Measurements from ENCODE around the gene BEND6.

- RRBS = no CpG with 5 or more reads among the region's 2 CpGs
Measured at GRCh38 chr6:56550327-56550717, 302.9 kb upstream of the COL21A1 start.

GRCh38 chr6:56561122-56561770 is 313.9 kb upstream of the COL21A1 start:
- RRBS = no CpG with 5 or more reads among the region's 2 CpGs

- RRBS = 3% methylated on average over 49 of the region's 142 CpGs
Measured at GRCh38 chr6:56954458-56955633, at the start of gene BEND6. Gene BEND6 (plus strand): TSS chr6:56955107.

- RRBS = no CpG with 5 or more reads among the region's 1 CpG
Measured at GRCh38 chr6:57224875-57225240, 2.8 kb upstream of the RAB23 start.

- RRBS = no CpG with 5 or more reads among the region's 22 CpGs
Measured at GRCh38 chr6:62286294-62286985, 415 bp upstream of the KHDRBS2 start.

GRCh38 chr6:63306559-63306999 is 13.2 kb downstream of the LGSN start:
- RRBS = no CpG with 5 or more reads among the region's 5 CpGs

GRCh38 chr6:63560940-63561220 is 11.4 kb upstream of the PTP4A1 start:
- RRBS = no CpG with 5 or more reads among the region's 1 CpG

DNA sequence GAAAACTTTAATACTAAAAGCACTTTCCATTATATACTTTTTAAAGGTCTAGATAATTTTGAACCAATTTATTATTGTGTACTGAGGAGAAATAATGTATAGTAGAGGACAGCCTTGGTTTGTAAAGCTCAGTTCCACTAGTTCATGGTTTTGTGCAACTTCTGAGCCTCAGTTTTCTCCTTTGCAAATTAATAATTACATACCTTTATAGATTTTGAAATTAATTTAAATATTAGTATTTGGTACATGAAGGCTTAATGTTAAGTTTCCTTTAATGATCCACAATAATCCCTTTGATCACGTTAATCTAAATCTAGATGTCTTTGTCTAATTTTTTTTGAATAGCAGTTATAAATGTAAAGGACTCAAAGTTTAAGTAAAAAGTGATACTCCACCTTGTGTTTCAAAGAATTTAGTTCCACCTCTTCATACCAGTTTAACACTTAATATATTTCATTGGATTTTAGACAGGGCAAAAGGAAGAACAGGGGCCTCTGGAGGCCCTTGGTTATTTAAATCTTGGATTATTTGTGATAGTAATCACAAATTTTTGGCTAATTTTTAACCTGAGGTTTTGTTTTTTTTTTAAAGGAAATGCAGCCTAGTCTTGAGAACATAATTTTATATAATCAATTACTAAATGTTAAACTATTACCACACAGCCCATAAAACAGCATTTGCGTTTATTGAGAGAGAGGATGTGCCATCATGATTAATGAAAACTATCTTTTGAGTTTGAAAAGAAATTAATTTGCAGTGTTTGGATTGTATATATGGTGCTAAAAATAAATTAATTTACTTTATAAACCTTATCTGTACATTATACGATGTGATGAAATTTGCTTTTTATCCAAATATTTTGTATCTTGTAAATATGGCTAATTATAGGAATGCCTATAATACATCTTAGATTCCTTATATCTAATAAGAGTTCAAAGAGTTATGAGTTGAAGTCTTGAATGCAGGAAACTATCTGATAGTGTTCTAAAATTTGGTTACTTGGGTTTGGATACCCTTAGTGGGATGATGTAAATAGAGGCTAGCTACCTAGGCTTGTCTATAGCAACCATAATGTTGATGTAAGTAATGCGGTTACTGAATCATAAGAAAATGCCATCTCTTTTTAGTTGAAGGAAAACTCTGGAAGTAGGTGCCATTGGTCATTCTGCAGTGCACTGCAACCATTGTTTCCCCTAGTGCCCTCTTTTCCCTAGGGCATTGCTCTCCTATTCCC is 9.8 kb downstream of the PTP4A1 start:
- RRBS = no CpG with 5 or more reads among the region's 4 CpGs

GRCh38 chr6:63597942-63598539 is 25.8 kb downstream of the PTP4A1 start:
- RRBS = no CpG with 5 or more reads among the region's 14 CpGs

DNA sequence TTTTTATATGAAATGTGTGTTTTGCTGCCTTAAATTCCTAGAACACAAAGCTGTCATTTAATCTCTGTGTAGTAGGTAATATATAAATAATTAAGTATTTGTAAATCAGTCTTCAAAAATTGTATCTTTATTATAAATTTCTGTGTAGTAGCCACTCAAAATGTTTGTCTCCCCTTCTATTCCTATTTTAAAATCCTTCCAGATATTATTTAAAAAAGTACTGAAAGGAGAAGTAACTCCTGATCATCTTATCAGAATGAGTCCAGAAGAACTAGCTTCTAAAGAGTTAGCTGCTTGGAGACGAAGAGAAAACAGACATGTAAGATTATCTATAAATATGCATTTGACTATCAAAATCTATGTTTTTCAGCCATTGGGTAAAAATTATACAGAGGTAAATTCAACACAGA is 64.6 kb downstream of the PHF3 start:
- RRBS = no CpG with 5 or more reads among the region's 1 CpG

- RRBS = no CpG with 5 or more reads among the region's 6 CpGs
Measured at GRCh38 chr6:63805448-63806129, 170.0 kb downstream of the PHF3 start.

DNA sequence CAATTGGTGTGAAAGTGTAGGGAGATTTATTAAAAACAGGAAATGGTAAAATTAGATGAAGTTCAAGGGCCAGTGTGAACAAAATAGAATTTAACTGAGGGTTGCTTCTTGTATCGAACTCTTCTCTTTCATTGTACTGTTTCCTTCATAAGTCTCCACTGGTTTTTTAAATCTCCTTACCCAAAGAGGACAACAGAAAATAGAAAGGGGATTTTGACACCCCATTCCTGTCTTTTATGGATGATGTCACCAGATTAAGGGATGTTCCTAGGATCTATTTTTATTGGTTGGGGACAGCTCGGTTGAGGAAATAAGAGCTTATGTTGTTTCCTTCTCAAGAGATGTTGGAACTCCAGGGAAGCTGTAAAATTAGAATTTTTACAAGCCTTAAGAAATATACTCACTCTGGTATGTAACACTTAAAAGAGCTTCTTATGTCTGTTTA is 171.4 kb downstream of the PHF3 start:
- RRBS = no CpG with 5 or more reads among the region's 2 CpGs

DNA sequence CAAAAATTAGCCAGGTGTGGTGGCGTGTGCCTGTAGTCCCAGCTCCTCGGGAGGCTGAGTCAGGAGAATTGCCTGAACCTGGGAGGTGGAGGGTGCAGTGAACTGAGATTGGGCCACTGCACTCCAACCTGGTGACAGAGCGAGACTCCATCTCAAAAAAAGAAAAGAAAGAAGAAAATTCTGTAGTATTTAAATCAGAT is 622.0 kb upstream of the EYS start:
- RRBS = no CpG with 5 or more reads among the region's 3 CpGs

DNA sequence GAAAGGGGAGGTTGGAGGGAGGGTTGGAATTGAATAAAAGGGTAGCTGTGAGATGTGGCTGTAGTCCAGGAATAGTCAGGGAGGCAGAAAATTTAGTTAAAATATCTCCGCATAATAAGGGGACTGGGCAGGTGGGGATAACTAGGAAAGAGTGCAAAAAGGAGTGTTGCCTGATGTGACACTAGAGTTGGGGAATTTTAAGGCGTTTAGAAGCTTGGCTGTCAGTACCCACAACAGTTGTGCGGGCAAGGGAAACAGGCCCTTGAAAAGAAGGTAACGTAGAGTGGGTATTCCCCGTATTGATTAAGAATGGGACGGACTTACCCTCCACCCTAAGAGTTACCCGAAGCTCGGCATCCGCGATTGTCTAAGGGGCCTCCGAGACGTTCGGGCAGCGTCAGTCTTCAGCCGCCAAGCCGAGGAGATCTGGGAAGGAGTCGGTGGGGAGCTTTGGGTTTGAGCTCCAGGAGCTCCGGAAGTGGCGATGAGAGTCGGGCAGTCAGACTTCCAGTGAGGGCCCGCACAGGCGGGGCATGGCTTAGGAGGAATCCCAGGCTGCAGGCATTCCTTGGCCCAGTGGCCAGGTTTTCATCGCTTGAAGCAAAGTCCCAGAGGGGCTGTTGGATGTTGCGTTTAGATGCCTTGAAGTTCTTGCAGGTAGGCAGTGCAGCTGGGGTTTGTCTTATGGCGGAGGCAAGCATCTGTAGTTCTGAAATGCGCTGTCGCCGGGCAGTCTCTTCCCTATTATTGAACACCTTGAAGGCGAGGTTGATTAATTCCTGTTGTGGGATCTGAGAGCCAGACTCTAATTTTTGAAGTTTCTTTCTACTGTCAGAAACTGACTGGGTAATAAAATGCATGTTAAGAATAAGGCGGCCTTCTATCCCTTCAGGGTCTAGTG is 748.2 kb upstream of the ADGRB3 start:
- RRBS = no CpG with 5 or more reads among the region's 30 CpGs

DNA sequence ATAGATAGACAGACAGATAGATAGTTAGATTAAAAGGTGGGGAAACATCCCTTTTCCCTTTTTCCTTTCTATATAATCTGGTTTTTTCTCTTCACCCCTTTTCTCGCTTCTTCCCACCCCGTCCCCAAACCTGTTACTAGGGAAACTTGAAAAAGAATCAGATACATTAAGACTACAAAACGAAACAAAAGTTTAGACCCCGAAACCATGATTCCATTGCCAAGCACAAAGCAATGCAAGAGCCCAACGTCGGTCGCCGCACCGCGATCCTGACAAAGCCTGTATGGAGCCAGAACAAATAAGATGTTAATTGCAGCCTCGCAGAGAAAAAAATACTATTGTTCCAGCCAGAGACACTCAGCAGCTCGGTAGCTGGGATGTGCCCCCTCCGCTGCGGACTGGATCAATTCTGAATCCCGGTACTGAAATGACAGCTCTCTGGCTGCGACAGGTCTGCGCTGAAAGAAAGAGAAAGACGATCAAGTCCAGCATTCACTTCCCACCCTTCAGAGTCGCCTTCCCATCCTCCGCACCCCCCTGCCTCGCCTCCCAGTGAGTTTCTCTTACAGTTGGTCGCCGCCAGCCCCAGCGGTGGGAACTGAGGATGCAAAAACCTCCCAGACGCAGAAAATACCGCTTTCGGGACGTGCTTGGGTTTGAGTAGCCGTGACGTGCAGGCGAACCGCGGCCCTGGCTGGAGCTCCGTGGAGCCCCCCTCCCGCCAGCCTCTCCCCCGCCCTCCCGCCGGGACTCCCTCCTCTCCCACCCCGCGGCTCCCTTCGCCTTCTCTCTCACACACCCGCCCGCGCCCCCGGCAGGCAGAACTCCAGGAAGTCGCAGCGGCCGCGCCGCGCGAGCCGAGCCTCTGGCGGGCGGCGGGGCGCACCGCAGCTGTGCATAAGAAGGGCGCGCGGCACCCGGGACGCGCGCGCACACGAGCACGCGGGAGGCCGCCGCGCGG is 535 bp upstream of the ADGRB3 start:
- RRBS = 2% methylated on average over 28 of the region's 73 CpGs

GRCh38 chr6:69138830-69139632 is 503.9 kb downstream of the ADGRB3 start:
- RRBS = no CpG with 5 or more reads among the region's 4 CpGs

DNA sequence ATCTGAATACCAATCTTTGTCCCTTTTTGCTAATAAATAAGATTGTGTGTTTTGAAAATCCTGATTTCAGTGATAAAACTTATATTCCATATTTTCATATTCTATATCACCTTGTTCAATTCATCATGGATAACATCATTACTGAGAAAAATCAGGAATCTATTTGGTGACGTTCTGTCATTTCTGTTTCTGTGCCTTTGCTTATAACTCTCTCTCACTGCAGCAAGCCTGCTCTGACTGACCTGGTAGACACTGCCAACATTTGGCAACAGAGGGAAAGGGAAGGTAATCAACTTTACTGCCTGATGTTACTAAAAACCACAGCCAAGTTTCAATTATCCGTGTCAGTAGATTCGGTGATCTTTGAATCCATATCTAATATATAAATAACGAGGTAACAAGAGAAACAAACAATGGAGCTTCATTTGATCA is 502.0 kb downstream of the LMBRD1 start:
- RRBS = no CpG with 5 or more reads among the region's 4 CpGs

DNA sequence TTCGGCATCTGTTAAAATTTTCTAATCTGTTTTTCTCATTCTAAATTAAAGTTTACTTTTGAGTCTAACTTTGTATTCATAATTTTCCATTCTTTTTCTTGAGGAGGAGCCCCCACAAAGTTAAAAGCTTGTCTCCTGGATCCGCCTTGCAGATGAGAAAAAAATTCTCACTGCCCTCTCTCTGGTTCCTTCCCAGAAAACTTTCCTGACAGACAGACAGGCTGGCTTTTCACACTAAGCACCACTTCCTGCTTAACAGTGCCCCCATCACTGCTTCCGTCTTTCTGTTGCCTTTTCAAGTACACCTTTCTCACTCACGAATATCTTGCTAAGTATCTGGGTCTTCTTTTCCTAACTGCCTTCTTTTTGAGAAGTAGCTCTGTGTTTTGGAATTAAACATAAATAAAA is 19.7 kb upstream of the LMBRD1 start:
- RRBS = no CpG with 5 or more reads among the region's 4 CpGs

- RRBS = no CpG with 5 or more reads among the region's 8 CpGs
Measured at GRCh38 chr6:70397289-70397965, 15.9 kb upstream of the FAM135A start.

DNA sequence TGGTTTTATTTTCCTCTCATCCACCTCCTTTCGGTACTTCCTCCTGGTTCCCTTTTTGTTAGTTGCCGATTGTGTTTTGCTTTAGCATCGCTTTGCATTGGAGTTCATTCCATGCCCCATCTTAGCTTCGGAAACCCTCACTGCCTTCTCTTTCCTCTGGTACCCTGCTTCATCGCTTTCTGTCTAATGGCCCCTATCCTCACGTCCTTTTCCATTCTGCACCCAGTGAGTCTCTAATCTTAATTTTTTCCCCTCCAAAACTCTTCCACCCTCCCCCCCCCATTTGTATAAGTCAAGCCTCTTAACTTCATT is 892 bp downstream of the FAM135A start:
- RRBS = no CpG with 5 or more reads among the region's 6 CpGs